Measurements from ENCODE around the genes PDE1A, FRZB and NUP35.

DNA sequence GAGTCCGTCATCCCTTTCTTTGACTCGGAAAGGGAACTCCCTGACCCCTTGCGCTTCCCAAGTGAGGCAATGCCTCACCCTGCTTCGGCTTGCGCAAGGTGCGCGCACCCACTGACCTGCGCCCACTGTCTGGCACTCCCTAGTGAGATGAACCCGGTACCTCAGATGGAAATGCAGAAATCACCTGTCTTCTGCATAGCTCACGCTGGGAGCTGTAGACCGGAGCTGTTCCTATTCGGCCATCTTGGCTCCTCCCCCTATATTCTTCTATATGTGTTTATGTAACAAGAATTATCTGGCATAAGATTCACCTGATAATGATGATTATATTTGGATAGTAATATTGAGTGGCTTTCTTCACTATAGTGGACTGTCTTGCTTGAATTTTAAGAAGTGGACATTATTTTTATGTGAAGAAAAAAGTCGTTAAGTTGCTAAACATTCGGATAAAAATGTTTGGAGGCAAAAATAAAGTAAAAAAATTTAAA lies 45.4 kb downstream of the PPP1R1C start:
- PRO-cap: no peak

DNA sequence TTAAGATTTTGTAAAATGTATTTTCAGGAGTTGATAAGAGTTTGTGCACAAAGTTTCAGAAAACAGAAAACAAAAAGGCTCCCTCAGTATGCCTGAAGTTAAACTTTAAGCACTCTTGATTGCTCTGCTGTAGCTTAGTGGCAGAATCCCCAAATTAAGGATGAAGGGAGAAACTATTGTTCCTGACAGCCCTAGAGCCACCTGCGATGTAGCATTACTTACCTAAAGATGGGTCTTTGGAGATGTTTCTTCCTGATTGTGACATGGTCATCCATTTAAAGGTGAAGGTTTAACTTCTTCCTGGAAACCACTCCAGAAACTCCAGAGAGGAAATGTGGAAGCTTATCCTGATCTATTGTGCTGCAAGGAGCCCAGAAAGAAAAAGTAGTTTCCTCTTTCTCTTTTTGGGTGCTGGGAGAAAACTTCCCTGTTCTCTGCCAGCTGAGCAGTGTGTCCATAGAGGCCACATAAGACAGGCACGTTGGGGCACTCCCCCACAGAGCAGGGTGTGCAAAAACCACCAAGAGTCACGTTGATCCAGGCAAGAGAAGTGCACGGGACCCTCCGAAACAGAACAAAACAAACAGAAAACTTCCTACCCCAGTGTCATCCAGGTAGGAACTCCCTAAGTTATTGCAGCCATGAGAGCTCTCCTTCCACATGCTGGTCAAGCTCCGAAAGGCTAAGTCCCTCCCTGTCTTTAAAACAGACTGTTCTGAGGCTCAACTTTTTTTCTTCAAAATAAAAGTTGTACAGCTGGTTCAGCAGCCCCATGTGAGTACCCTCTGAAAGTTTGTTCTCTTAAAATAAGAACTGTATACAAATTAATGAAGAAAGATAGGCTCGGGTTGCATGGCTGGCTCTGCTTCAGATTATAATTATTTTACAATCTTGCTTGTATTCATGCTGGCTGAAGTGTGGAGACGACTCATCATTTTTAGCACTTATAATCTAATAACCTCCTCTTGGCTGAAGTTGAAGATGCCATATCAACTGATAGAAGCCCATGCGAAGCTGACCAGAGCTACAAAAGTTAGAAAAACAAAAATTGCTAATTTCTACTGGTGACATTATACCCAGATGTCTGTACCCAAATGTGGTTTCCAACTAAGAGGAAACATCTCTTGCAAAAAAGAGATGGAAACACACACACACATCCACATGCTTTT lies at the start of gene PDE1A:
Gene PDE1A, minus strand, starts transcription at position 681 of the 1,169 bp plus-strand sequence.
- PRO-cap: unidirectional peak, minus-strand start at position 676 of the sequence

DNA sequence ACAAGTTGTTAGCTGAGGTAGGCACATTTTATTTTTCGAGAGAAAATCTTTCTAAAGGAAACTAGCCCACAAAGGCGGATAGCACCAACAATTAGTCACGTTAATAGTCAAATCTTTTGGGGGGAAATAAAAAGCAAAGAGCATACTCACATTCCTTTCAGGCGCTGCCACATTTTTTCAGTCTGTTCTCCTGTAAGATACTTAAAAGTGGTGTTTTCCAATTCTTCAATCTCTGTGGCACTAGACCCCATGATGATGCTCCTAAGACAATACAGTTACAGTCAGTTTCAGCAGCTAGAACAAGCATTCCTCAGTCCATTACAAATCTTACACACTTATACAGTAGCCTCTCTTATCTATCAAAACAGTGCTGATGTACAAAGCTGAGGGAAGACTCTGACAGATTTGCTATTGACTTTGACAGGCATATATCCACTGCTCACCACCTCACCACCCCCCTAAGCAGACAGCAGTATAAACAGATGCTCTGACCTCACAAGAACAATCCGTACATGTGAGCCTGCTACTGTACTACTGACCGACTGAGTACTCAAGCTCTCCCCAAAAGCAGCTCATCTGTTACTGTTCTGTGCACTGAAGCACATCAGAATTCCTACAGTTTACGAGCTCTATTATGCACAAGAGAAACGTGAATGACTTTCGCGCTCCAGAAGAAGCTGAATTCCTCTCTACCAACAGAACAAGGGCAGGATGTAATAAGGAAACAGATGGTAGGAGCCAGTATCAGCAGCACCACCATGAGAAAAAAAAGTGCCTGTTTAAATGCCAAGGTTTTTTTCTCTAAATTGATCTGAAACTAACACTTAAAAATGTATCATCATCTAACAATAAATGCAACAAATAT lies 95.5 kb upstream of the PDE1A start:
- PRO-cap: unidirectional peak, minus-strand start at position 536 of the sequence

DNA sequence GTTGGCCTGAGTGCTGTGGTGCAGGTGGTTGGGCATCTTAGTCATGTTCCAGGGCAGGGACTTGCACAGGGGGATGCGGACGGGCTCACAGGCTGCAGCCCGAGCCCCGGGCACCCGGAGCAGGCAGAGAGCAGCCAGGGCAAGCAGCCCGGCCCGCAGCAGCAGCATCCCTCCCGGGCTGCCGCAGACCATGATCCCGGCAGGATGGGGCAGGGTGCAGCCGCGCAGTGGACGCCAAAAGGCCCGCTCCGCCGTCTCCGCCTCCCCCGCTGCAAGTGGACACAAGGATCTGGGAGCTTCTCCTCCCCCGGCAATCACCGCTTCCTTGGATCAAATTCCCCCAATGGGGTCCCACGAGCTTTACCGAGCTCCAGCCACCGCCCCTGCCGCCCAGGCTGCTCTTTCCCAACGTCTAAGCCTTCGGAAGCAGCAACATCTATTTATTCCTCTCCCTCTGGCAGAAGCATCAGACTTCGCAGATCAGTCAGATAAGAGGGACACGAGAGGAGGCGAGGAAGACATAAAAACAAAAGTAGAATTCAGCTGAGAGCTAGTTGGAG lies at the start of gene FRZB:
Gene FRZB, minus strand, starts transcription at position 277 of the 560 bp plus-strand sequence.
- PRO-cap: unidirectional peak, minus-strand start at position 271 of the sequence; unidirectional peak, minus-strand start at position 414 of the sequence

DNA sequence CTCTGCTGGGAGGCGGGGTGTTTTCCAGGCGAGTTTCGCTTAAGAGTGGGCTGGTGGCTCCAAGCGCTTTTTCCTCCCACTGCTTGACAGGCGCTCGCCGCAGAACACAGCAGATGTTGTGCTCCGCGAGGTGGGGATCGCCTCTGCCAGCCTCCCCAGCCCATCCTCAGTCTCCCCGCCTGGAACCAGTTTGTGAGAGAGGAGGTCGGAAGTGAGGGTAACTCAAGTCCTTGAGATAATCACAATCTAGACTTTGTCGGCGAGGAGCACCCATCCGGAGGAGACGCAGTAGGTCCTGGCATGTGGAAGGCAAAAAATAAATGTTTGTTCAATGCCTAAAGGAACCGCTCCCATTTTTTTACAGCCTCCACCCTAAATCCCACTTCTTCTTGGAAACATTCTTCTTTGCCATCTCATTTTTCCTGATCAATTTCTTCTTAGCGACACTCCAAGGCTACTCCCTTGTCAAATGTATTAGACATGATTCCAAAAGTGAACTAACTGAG lies 554 bp upstream of the NCKAP1 start:
- PRO-cap: no peak

DNA sequence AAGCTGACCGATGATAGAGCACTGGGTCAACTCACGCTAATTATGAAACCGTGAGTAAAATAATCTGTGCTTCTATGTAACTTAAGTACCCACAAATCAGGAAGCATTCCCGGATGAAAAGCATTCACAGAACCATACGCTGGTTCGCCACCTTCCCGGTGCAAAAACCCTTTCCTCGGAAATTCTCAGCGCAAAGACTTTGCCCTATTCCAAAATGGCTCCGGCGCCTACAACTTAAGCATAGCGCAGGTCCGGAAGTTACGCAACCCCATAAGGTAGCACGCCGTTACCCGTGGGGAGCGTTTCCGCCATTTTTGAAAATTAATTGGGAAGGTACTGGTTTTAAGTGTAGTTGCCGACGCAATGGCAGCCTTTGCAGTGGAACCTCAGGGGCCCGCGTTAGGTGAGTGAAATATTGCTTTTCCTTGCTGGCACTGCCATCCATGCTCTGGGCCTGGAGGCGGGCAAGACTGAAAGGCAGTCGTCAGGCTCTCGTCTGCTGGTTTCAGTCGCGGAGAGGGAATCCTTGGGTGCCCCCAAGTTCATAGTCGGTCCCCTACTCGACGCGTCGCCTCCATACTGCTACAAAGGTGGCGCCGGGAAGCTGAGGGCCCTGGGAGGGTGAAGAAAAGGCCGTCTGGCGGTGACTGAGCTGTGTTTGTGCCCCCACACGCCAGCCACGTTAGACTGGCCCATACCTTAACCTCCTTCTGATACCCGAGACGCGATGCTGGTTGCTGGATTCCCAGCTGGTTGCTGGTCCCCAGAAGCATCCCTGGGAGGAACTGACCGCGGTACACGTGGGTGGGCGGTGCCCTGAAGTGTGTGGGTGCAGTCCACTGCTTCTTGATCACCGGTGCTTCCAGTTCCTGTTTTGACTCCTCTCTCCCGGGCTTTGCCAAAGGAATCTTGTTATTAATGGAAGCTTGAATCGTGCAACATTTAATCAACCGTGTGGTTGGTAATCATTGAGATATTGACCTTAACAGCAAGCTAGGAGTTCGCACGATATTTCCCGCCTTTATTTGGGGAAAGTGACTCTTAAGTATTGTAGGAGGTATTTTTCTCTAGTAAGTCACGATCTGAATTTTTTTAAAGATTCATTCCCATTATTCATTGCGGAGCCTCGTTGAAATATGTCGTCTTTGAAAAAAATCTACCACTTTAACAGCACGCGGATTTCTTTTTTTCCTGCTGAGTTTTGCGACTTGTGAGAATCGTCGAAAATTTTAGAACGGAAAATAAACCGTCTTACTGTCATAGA lies at the start of gene NUP35:
Gene NUP35, plus strand, starts transcription at position 349 of the 1,264 bp plus-strand sequence.
- PRO-cap: bidirectional peak, plus-strand start at position 369 of the sequence, minus-strand start at position 160 of the sequence; unidirectional peak, minus-strand start at position 712 of the sequence

DNA sequence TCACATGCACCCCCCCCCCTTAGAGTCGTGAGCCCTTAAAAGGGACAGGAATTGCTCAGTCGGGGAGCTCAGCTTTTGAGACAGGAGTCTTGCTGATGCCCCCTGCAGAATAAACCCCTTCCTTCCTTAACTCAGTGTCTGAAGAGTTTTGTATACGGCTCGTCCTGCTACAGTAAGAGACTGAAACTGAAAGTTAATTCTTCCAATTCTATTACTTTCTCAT lies 167.2 kb downstream of the ZNF804A start:
- PRO-cap: no peak

GRCh38 chr2:186544218-186544915 lies 45.5 kb upstream of the ITGAV start:
- PRO-cap: no peak

DNA sequence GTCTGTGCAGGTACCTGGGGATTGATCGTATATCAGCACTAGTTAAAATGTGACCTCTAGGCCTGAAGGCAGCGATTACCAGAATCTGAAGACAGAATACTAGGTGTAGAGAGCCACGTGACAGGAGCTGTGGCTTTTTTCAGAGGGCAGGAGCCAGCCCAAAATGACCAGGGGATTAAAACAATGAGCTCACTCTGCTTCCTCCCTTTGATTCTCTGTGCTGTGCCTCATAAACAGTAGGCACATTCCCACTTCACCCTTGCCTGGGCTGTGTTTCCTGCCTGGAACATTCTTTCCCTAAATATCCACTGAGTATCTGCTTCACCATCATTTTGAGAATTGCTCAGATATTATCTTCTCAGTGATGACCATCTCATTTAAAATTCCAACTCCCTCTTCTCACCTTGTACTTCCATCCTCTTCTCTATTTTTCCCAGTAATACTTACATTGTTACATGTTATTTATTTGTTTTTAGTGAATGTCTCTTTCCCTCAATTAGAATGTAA lies 15.3 kb downstream of the ITGAV start:
- PRO-cap: unidirectional peak, minus-strand start at position 217 of the sequence

DNA sequence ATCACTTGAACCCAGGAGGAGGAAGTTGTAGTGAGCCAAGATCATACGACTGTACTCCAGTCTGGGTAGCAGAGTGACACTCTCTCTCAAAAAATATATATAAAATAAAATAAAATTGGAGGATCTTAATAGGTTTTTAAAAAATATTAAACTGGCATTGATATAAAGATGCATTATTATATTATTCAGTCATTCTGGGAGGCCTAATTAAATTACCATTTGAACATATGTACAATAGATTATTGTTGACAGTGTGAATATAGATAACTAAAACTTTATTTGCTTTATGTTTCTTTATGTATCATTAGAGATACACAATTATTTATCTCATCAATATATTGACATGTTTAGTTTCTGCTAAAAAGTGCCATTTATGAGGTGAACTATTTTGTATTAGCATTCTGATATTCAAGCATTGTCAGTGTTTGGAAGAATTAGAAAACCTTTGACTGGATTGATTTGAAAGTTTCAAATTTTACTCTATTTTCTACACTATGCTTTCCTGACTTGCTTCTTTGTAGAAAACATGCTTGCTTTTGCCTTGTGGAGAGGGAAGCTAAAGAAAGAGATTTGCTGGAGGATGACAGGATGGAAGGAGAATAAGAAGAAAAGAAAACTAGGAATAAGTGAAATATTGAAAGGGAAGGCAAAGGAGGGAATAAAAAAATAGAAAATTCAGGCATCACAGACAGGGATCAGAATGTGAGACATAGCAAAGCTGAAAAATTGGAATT lies 44.3 kb downstream of the ITGAV start:
- PRO-cap: no peak

DNA sequence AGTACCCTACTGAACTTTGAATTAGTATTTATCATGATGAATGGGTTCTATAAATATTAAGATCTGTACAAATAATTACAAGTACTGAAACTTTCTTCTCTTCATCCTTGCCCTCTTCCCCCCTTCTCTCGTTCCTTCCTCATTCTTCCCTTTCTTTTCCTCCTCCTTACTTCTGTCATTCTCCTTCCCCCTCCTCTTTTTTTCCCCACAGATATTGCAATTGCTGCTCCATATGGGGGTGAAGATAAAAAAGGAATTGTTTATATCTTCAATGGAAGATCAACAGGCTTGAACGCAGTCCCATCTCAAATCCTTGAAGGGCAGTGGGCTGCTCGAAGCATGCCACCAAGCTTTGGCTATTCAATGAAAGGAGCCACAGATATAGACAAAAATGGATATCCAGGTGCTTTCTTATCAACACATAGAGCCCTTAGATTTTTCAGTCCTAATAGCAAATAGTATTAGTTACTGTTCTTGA lies 47.3 kb upstream of the FAM171B start:
- PRO-cap: no peak

GRCh38 chr2:187484686-187485069 lies 36.6 kb upstream of the CALCRL start:
- PRO-cap: no peak

DNA sequence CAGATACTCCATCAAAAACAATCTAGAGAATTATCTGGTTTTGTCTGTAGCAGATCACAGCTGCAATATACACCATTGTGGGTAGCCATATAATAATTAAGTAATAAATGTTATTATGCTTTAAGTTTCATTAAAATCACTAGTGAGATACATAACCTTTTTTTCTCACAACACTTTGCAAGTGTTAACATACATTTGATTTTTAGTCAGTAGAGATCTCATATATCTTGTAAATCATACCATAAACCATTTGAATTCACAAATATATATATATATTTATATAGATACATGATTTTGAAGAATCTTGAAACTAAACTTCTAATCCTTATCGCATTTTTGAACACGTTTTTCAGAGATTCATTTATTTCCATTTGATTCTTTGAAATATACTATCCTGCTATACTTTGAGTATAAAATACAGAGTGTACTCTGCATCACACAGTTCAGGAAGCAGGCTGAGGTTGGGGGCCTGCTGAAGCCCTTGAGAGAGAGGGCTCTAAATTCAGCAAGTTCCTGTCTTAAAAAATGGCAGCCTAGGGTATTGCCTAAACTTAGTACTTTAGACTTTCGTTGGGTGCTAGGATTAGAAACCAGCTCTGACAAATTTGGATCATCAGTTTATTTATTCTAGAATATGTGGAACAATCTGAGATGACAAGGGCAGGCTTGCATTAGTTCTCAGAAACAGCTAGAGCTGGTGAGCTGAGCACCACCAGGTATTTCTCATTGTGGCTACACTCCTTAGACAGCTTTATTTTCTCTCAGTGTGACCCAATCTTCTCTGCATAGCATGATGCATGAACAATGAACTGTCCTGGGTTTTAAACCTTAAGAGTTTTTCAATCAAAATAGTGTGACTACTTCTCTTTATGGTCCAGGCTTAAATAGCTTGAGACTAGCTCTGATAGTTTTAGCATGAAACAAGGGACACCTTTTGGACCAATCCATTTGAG lies 49.2 kb downstream of the TFPI start:
- PRO-cap: no peak

DNA sequence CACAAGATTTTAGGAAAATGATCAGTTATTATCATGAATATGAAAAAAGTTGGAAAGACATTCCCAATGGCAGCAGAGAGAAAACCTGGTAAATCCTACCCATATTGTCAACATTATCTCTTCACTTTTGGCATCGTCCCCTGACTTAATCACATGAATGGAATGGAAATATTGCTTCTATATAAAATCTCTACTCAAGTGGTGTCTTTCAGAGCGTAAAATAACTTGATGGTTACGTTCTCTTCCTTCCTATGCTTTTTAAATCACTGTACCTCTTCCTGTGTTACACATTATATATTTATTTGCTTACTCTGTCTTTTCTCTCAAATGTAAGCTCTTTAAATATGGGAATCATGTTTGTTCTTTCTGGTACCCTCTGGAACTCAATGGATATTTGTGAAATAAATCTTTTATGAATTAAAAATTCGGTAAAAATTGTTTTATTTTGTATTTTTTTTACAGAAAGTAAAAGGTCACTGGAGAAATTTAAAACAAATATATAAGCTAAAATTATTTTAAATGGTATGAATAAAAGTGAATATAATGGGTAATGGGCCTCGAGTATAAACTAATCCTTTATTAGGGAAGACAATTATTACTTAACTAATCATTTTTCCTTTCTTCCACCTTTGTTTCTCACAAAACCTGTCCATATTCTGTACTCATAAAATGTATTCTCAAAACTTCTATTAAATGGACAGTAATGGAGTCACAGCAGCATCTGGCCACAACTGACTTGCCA lies 23.7 kb downstream of the TFPI start:
- PRO-cap: no peak

DNA sequence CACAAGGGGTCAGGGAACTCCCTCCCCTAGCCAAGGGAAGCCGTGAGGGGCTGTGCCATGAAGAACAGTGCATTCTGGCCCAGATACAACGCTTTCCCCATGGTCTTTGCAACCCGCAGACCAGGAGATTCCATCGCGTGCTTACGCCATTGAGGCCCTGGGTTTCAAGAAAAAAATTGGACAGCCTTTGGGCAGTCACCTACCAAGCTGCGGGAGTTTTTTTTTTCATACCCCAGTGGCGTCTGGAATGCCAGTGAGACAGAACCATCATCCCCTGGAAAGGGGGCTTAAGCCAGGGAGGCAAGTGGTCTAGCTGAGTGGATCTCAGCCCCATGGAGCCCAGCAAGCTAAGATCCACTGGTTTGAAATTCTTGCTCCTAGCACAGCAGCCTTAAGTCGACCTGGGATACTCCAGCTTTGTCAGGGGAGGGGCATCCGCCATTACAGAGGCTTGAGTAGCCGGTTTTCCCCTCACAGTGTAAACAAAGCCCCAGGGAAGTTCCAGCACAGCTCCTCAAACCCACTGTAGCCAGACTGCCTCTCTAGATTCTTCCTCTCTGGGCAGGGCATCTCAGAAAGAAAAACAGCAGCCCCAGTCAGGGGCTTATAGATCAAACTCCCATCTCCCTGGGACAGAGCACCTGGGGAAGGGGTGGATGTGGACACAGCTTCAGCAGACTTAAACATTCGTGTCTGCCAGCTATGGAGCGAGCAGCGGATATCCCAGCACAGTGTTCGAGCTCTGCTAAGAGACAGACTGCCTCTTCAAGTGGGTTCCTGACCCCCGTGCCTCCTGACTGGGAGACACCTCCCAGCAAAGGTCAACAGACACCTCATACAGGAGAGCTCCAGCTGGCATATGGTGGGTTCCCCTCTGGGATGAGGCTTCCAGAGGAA lies 21.5 kb downstream of the TFPI start:
- PRO-cap: no peak

GRCh38 chr2:187565499-187566079 lies 11.4 kb upstream of the TFPI start:
- PRO-cap: no peak

GRCh38 chr2:188035407-188035923 lies 256.2 kb upstream of the GULP1 start:
- PRO-cap: no peak

DNA sequence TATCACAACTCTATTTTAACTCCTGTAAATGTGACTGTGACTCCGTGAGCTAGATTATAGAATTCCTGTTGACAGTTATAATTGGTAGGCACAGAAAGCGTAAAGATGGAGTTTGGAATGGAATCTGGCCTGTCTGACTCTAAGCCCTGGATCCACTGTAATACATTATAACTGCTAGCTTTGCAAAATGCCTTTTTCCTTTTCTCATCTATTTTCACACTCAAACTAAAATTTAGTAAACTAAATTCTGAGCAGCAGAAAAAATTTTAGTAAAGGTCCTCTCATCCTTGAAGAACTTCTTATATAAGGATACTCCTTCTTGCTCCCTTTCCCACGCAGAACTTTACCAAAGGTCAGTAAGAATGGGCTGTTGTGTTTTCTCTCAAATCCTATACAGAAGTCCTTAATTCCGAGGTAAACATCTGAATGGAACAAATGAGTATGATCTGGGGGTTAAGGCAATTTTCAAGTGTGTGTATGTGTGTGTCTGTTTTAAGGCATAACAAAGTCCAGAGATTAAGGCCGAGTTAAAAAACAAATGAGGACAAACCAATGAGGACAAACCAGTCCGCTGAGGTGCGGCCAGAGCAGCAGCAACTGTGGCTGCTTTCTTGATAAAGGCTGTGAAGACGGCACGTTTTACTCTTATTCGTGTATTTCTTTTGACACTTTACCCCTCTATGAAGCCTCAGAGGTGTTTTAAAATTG lies 739 bp upstream of the GULP1 start:
- PRO-cap: unidirectional peak, plus-strand start at position 566 of the sequence

GRCh38 chr2:188786277-188786661 lies 187.9 kb upstream of the COL3A1 start:
- PRO-cap: no peak

DNA sequence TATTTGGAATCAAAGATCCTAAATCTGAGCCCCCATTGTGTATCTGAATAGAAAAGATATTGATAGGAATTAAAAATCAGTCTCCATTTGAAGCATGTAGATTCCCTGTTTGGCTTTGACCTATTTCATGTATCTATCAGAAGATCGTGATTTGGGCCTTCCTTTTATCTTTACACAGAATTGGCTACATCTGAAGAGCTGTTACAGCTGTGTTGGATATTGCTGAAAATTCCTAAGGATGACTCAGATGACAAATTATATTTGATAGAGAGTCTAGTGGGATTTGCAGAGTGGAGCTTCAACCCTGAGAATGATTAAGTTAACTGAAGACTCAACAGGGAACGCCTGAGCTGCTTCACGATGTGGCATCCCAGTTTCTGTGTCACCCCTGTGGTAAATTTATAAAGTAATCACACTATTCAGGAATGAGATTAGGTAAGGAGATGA lies 4.9 kb upstream of the COL3A1 start:
- PRO-cap: unidirectional peak, plus-strand start at position 326 of the sequence

Data from paraaortic lymph node (tissue), 1 donor.